Melanocyte of skin (primary cell): ENCODE measurements around the gene ABHD18.

GRCh38 chr4:123896428-123897122 lies 500.0 kb downstream of the SPRY1 start:
- CAGE, long polyA plus RNA, 2 experiments: no peak in any of the 2 experiments

GRCh38 chr4:123986466-123986812 lies 589.8 kb downstream of the SPRY1 start:
- CAGE, long polyA plus RNA, 2 experiments: no peak in any of the 2 experiments

GRCh38 chr4:127783170-127783657 lies 1.1 kb downstream of the HSPA4L start:
- CAGE, long polyA plus RNA, 2 experiments: no peak in any of the 2 experiments

DNA sequence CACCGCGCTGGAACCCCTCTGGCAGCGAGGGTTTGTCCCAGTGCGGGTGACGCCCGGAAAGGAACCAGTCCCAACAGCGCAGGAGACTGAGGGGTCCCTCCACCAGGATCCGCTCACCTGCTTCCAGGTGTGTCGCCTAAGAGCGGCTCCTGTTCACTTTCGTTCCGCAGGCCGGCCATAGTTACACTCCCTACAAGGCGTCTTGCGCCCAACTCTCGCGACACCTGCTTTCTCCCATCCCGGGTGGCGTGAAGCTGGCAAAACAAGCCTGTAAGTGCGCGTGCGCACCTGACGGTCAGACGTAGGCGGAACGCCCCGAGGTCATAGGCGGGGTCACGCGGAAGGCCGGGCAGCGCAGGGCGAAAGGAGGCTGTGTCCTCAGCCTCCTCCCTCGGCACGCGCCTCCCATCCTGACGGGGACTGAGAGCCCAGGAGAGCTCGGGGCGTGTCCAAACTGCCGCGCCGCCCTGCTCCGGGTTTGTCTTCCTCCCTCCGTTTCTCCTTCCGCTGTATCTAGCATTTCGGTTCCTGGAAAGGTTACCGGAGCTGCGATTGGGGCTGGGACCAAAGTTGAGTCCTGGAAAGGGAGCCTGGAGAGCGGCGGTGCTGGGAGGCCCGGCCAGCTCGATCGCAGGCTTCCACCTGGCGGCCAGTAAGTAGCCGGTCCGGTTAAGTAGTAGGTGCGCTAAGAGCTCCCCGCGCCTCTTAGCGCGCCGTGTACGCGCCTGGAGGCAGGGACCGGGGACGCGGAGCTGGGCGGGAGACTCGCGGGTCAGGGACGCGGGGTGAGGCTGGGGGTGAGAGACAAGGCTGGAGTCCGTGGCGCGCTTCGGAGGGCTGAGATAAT lies at the start of gene ABHD18:
TSS of gene ABHD18 (plus strand) at position 452 of the 847 bp plus-strand sequence.
- CAGE, long polyA plus RNA, 2 experiments: start-site peak on the minus strand in 2 of 2 experiments, centred at positions 205 to 212 of the sequence, 347 to 901 reads per replicate

DNA sequence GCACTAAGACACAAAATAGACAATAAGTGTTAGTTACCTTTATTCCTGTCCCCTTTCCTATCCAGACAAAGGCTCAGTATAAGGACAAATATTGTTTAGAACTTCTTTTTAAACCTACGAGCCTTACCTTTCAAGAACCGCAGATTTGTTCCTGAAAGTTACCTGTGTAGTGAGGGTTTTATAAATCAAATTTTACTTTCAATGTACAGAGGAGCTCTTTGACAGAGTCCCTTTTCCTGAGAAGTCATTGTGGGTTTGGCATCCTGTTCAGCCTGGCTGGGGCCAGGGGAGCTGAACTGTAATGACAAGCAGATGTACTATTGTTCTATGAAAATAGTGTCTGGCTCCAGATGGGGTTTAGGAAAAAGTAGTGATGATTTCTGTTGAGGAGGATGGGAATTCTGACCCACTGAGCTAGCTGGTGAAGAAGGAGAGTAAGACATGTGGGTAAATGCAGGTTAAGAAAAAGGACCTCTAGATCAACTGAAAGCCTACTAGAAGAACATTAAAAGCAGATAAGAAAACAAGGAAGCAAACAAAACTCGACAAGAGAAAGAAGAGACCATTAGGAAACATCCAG lies 196.2 kb upstream of the PGRMC2 start:
- CAGE, long polyA plus RNA, 2 experiments: no peak in any of the 2 experiments

- CAGE, long polyA plus RNA, 2 experiments: no peak in any of the 2 experiments
These were observed 241.4 kb upstream of the PGRMC2 start for GRCh38 chr4:128529049-128529456.

- CAGE, long polyA plus RNA, 2 experiments: no peak in any of the 2 experiments
These were observed 2.1 kb downstream of the JADE1 start for GRCh38 chr4:128811583-128811986.

- CAGE, long polyA plus RNA, 2 experiments: no peak in any of the 2 experiments
These were observed 959.0 kb downstream of the C4orf33 start for GRCh38 chr4:130055015-130055367.

DNA sequence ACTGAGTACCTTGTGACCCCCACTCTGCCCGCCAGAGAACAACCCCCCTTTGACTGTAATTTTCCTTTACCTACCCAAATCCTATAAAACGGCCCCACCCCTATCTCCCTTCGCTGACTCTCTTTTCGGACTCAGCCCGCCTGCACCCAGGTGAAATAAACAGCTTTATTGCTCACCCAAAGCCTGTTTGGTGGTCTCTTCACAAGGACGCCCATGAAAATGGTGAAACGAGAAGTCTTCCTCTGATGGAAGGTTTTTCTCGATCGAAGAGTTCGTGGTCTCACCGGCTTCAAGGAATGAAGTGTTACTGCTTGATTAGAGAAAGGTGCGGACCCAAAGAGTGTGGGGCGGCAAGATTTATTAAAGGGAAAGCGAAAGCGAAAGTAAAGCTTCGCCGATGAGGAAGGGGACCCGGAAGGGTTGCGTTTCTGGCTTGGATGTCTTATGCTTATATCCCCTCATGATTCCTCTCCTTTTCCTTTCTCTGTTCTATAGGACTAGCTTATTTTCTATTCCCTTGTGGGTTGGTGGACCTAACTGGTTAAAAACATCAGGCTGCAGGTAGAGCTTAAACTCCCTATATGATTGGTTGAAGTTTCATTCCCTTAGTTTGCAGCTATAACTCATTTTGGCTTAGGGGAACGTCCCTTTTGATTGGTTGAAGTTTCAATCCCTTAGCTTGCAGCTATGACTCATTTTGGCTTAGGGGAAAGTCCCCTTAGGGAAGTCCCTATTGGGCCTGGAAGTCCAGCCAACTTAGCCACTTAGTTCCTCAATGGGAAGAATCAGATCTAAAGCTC lies 1025.2 kb upstream of the PCDH10 start:
- CAGE, long polyA plus RNA, 2 experiments: no peak in any of the 2 experiments

DNA sequence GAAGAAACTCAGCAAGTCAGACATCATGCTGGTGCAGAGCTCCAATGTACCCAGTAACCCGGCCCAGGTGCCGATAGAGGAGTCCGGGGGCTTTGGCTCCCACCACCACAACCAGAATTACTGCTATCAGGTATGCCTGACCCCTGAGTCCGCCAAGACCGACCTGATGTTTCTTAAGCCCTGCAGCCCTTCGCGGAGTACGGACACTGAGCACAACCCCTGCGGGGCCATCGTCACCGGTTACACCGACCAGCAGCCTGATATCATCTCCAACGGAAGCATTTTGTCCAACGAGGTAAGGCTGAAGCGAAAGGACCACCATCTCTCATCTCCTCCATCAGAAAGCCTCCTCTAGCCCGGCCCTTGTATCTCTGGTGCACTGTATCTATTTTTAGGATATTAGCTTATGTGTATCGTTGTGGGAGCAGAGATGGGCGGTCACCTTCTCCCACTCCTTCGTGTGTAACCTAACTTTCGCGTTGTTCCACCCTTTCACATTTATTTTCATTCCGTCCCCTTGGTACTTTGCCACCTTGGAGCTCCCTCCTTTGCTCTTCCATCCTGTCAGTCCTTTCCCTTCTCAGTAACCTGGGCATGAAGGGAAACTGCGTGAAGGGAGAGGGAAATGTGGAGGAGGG lies 3.5 kb downstream of the PCDH10 start:
- CAGE, long polyA plus RNA, 2 experiments: no peak in any of the 2 experiments

DNA sequence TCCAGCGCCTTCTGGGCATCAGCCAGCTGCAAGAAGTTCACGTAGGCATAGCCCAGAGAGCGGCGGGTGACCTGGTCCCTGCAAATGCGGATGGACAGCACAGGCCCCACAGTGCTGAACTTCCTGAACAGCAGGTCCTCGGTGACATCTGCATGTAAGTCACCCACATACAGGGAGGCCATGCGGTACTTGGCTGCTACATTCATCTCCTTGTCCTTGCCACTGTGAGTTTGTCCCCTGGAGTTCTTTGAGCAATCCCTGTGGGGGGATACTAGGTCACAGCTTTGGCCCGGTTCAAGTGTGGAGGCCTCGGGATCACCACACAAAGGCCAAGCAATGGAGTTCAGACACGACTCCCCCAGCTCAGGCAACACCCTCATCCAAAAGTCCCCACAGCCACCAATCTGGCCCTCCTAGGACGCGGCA lies 762 bp downstream of the PABPC4L start:
- CAGE, long polyA plus RNA, 2 experiments: no peak in any of the 2 experiments

- CAGE, long polyA plus RNA, 2 experiments: no peak in any of the 2 experiments
These were observed 425.7 kb upstream of the PABPC4L start for GRCh38 chr4:134627228-134627771.

DNA sequence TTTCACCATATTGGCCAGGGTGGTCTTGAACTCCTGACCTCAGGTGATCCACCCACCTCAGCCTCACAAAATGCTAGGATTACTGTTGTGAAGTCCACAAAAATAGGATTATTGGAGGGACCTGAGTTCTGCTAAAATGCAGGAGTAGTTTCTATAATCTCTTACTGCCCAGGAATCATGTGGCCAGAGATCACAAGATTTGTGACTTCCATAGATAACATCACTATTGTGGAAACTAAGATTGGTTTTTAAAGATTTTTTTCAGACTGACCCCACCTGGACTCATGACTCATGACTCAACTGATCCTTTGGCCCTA lies 8.1 kb upstream of the NOCT start:
- CAGE, long polyA plus RNA, 2 experiments: no peak in any of the 2 experiments

DNA sequence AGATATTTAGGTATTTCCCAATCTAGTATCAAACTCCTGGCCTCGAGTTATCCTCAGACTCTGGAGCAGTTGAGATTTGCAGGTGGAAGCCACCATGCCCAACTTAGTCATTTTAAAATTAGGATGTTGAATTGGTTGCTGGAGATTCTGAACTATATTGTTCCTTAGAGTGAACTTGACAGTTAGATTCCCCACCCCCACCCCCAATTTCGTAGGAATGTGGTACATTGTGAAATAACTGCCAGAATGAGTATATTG lies 2.2 kb downstream of the NOCT start:
- CAGE, long polyA plus RNA, 2 experiments: no peak in any of the 2 experiments

GRCh38 chr4:139037575-139037963 lies 22.0 kb downstream of the NOCT start:
- CAGE, long polyA plus RNA, 2 experiments: no peak in any of the 2 experiments

DNA sequence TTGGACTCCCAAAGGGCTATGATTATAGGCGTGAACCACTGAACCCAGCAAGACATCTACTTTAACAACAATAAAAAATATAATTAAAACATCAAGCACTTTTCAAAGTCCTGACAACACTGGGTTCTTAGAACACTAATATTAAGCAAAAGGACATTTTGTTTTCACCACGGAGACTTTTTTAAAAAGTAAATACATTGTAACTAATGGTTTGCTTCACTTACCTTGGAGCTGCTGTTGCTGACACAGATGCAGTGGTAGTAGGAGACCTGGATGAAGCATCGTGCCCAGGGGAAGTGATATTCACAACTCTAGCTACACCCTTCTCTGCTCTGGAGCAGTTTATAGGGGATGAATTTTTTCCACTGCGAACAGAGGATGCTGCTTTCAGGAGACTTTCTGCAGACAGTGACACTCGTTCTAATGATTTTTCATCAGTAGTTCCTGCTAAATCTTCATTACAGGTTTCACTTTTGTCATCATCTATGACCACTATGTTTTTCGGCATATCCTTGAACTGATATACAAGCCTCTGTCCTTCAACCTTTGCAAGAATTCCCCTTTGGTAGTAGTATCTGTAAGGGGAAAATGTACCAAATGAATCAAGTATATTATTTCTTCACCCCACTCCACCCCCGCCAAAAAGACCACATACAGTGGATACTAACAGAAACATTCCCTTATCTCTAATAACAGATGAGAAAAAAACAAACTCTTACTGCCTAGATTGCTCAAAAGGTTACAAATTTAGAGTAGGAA lies 44.7 kb downstream of the NOCT start:
- CAGE, long polyA plus RNA, 2 experiments: no peak in any of the 2 experiments

DNA sequence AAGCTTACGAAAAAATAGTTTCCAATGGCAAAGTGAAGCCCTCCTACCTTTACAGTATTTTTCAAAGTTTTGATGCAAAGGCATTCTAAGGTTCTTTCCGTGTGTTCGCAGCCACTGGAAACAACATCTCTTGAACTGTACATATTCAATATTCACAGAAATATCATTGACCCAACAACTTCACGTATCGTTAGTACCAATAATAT lies 66.4 kb downstream of the NOCT start:
- CAGE, long polyA plus RNA, 2 experiments: no peak in any of the 2 experiments

- CAGE, long polyA plus RNA, 2 experiments: no peak in any of the 2 experiments
These were observed 22.4 kb downstream of the ELF2 start for GRCh38 chr4:139154573-139154991.

- CAGE, long polyA plus RNA, 2 experiments: no peak in any of the 2 experiments
These were observed 6.0 kb upstream of the MGARP start for GRCh38 chr4:139286107-139286383.

- CAGE, long polyA plus RNA, 2 experiments: no peak in any of the 2 experiments
These were observed 6.0 kb upstream of the NAA15 start for GRCh38 chr4:139294723-139296189.